Neuron (in vitro differentiated cells): Measurements from ENCODE around the genes GOLGA6L7 and FAN1.

GRCh38 chr15:26013979-26014240 is 150.8 kb upstream of the ATP10A start:
- PRO-cap: no peak

- PRO-cap: no peak
These were observed 381.5 kb upstream of the ATP10A start for GRCh38 chr15:26244268-26245288.

DNA sequence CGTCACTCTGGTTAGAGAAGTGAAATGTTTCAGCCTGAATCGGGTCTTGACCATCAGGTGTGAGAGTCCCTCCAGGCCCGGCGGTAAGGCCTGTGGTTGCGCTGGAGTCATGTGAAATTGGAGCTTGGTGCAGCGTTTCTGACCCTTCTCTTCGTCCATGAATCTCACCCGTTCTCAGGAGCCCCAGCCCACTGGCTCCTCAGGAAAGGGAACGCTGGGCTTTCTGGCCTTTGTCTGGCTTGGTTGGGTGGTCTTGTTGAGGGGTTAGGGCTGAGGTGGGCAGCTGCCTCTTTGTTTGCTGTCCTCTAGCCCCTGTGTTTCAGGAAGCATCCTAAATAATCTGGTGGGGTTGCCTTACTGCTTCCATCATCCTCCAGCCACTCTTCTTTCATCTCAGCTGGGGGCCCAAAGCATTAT is 93.3 kb downstream of the GABRG3 start:
- PRO-cap: no peak

GRCh38 chr15:28168285-28168909 is 69.3 kb upstream of the OCA2 start:
- PRO-cap: no peak

DNA sequence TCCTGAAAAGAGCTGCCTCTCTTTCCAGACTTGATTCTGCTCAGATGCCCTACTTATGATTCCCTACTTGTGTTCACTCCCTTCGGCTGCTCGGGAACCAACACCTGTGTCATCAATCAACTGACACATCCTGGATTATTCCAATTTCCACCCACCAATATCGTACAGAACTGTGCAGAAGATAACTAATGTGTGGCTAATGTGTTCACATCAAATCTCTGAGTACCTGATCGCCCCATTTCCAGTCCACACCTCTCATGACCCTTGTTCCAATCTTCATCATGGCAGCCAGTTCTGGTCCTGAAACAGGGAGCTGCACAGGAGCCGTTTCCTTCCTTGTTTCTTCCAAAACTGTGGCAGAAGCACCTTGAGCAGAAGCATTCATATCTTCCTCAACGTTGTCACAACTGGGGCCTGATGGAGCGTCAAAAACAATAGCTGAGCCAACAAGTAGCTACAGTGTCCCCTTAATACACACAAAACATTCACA is 100.1 kb downstream of the HERC2 start:
- PRO-cap: no peak

- PRO-cap: no peak
These were observed at the start of gene GOLGA6L7 for GRCh38 chr15:28848457-28848813. GOLGA6L7 (minus strand) TSS chr15:28848644.

DNA sequence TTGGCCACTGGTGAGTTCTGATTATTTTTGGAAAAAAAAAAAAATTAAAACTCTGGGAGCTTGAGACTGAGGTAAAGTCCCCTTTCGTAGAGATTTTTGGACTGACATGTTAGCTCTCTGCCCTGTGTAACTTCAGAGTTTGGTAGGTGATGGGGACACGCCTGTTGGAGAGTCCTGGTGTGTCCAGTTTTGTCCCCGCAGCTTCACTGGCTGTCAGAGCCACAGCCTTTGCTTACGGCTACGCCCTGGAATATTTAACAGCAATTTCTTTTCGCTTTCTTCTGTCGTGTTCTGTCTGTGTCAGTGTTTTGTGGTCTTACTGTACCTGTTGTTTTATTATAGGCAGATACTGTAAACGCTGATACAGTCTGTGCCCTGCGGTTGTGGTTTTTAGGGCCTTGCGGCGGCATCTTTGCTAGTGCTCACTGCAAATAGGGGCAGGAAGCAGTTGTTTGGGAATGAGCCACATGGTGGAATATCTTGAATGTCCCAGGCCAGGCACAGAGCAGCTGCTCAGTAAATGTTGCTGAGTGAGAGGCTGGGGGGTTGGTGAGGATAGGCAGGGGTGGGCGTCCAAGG is 62.7 kb downstream of the APBA2 start:
- PRO-cap: no peak

DNA sequence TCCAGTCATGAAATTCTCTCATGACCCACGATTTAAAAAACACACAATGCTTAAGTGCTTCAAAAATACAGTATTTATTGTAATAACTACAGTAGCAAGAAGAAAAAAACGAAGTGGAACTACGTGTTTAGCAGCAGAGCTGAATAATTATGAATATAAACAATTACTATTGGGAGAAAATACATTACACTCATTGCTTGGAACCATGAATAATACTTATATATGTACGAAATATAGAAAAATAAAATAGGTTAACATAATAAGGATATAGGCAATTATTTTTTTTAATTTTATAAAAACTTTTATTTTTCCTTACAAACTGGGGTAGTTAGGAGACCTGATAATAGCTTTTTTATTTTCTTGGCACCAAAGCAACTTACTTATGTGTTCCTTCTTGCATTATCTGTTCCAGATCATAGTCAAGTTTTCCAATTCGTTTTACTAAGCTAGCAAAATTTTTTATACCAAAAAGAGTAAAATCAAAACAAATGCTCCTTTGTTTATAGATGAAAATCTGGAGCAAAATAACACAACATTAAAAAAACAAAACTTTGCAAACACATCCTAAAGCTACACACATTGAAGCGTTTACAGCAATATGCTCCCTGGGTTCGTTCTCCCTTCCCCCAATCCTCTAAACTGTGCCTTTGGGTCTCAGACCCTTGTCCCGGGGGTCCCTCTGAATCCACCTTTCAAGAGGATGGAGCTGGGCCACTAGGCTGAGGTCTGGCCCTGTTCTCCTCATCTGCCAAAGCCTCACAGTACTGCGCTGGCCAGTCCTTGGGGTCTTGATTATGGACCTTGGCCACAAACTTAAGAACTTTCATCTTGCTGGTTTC is 1.3 kb downstream of the NSMCE3 start:
- PRO-cap: unidirectional peak, plus-strand start at position 690 of the sequence

GRCh38 chr15:29687811-29688603 is 117.2 kb upstream of the ENTREP2 start:
- PRO-cap: no peak

GRCh38 chr15:29840772-29841214 is 18.5 kb upstream of the TJP1 start:
- PRO-cap: no peak

DNA sequence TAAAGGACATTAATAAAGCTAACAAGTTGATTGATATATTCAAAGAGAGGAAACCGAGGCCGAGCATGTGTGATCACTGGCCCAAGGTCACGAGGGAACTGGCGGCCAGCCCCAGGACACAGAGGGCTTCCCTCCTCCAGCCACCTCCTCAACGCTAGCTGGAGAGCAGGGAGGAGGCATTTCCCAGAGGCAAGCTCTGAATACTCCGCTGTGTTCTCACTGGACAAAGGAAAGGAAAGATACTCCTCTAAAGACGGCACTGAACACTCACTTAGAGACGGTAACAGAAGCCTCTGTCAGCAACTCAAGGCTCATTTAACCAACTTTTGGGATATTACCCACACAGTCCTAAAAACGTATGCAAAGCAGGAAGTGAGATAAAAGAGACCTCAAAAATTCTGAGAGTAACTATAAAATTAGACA is 48.6 kb upstream of the TJP1 start:
- PRO-cap: no peak

GRCh38 chr15:29883075-29883521 is 60.8 kb upstream of the TJP1 start:
- PRO-cap: no peak

GRCh38 chr15:29924597-29925301 is 102.5 kb upstream of the TJP1 start:
- PRO-cap: no peak

- PRO-cap: no peak
These were observed 37.0 kb upstream of the GOLGA8J start for GRCh38 chr15:30045637-30046277.

DNA sequence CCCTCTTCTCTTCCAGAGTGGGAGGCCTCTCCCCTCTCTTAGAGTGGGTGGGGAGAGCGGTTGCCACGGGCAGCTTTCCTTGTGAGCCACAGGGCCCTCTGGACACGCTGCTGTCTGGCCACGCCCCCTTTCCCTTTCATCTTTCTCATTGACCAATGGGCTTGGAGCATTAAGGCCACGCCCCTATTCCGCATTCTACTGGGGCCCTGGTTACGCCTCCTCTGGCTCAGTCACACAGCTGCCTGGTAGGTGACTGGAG is 169 bp upstream of the GOLGA8Q start:
- PRO-cap: no peak

DNA sequence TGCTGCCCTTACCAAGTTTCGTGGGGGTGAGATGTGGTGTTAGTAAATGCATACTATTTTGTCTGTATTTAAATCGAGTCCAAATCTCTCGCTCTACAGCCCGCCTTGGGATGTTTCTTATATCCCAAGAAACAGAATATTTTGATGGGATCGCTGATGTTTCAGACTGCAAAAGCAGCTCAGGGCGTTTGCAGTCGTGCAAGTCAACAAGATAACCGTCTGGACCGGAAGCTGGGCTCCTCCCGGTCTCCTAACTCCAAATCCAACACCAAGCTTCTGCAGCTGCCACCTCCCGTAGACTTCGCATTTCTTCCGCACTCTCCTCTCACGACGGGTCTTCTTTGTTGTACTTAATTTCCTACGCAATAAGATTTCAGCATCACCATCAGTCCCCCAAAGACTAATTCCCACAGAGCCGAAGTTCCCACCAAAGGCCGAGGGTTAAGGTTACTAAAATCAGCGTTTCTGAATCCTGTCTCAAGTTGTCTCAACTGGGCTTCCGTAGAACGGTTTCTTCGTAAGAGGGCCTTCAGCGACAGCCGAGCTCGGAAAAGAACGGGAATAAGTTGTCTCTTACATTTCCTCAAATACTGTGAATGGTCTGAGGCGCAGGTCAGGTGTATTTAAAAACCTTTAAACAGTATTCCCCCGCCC is 21.6 kb downstream of the GOLGA8H start:
- PRO-cap: bidirectional peak, plus-strand start at position 242 of the sequence, minus-strand start at position 263 of the sequence; bidirectional peak, plus-strand start at position 519 of the sequence, minus-strand start at position 467 of the sequence

GRCh38 chr15:30903214-30904322 is at the start of gene FAN1:
FAN1 (plus strand) TSS chr15:30903915.
- PRO-cap: unidirectional peak, plus-strand start at chr15:30903494; bidirectional peak, plus-strand start at chr15:30903866, minus-strand start at chr15:30903619; bidirectional peak, plus-strand start at chr15:30904146, minus-strand start at chr15:30904086

DNA sequence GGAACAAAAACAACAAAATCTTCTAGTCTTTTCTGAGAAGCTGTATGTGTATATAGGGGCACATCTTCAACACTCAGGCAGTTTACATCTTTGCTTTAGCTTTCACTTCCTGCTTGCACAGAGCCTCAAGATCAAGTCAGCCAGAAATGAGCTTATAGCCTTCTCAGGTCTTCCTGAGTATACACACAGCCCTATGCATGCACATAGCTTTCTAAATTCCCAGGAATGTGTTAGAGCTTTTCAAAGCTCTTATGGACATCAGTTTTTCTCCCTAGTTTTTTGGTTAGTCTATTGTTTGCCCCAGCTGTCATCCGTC is 22.4 kb upstream of the MTMR10 start:
- PRO-cap: no peak

GRCh38 chr15:31025953-31026321 is 34.5 kb upstream of the MTMR10 start:
- PRO-cap: no peak

- PRO-cap: no peak
These were observed 38.7 kb downstream of the TRPM1 start for GRCh38 chr15:31062822-31063297.